Stomach (tissue), 7 donors: ENCODE measurements around a stretch of chr3.

DNA sequence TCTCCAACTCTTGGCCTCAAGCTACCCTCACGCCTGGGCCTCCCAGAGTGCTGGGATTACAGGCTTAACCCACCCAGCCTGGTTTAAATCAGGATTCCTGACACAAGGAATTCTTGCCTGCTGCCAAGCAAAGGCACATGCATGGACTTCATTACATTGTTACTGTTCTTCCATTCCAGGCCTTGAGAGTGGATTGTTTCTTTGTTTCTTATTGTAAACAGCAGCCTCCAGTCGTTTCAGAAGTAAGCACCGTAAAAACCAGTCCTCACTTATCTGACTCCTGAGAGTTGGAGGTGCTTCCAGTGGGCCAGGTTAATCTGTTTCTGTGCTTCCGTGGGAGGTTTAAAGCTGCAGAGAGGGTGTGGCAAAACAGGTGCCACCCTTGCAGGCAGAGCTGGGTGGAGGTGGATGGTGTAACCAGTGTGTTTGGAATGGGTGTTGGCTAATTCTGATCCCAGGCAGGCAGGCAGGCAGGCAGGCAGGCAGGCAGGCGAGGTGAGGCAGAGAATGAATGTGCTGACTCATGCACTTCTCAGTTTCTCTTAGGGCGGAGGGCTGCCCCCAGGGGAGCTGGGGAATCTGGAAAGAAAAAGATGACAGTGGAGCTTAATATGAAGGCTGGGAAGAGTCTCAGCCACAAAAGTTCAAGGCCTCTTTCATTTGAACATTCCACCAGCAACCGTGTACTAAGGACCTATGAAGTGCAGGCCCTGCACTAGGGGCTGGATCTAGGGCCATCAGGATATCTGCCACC is 37.0 kb upstream of the CDCP1 start:
- PRO-cap = bidirectional peak, plus-strand start at position 451 of the sequence, minus-strand start at position 314 of the sequence
- RAMPAGE, long total RNA, 5 experiments = no peak in any of the 5 experiments
- RRBS = no CpG with 5 or more reads among the region's 7 CpGs

- PRO-cap = no peak
- RAMPAGE, long total RNA, 5 experiments = no peak in any of the 5 experiments
- RRBS = no CpG with 5 or more reads among the region's 8 CpGs
Observed at GRCh38 chr3:45199879-45200530, 26.1 kb downstream of the TMEM158 start.

DNA sequence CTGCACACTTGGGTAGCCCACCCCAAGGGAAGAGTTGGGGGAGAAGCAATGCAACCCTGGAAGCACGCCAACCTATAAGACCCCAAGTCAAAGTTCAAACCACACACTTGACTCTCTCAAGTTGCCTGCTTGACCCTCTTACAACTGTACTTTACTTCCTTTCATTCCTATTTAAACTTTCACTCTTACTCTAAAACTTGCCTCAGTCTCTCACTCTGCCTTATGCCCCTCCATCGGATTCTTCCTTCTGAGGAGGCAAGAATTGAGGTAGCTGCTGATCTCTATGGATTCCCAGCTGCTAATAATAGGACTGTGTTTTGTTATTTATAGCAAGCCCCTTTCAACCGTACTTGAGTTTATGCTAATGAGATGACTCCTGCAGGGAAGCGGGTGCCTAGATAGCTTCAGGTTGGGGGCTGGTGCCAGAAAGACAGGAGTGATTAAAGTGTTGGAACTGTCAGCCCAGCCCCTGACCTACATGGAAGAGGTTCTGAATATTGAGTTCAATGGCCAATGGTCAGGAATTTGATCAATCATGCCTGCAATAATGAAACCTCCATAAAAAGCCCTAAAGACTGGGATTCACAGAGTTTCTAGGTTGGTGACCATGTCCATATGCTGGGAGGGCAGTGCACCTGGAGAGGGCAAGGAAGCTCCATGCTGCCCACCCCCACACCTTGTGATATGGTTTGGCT is 21.8 kb upstream of the LIMD1 start:
- PRO-cap = no peak
- RAMPAGE, long total RNA, 5 experiments = no peak in any of the 5 experiments
- RRBS = no CpG with 5 or more reads among the region's 4 CpGs

- PRO-cap = no peak
- RAMPAGE, long total RNA, 5 experiments = no peak in any of the 5 experiments
- RRBS = 2% methylated on average over 2 of the region's 21 CpGs
Observed at GRCh38 chr3:45688370-45688993, 714 bp upstream of the SACM1L start.

- PRO-cap = no peak
- RAMPAGE, long total RNA, 5 experiments = no peak in any of the 5 experiments
- RRBS = 39% methylated on average over 2 of the region's 3 CpGs
Observed at GRCh38 chr3:45800676-45800925, 4.3 kb upstream of the SLC6A20 start.

- PRO-cap = no peak
- RAMPAGE, long total RNA, 5 experiments = no peak in any of the 5 experiments
- RRBS = no CpG with 5 or more reads among the region's 5 CpGs
Observed at GRCh38 chr3:45869949-45870455, 16.3 kb upstream of the CCR9 start.

DNA sequence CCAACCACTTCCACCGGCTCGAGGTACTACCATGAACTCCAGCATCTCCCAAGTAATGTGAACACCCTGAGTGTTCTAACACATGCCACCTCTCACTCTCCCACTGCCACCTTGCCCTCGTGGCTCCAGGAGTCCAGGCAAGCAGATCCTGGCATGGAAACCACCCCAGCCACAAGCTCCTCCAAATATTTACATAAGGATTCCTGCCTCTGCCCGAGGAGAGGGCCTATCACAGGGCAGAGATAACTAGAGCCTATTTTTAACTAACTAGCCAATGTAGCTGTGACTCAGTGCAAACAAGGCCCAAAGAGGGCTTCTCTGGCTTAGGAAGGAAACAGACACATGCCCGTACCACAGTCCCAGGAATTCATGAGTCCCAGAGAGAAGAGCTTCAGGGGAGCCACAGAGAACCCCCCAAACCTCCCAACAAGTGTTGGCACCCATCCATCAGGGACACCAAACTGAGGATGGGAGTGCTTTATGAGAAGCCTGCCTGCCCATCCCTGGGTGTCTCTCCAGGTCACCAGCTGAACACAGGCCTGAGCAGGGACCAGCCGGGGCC is 9.3 kb downstream of the FYCO1 start:
- PRO-cap = no peak
- RAMPAGE, long total RNA, 5 experiments = no peak in any of the 5 experiments
- RRBS = no CpG with 5 or more reads among the region's 6 CpGs

- PRO-cap = no peak
- RAMPAGE, long total RNA, 5 experiments = no peak in any of the 5 experiments
- RRBS = no CpG with 5 or more reads among the region's 3 CpGs
Observed at GRCh38 chr3:46017594-46017917, 9.7 kb downstream of the XCR1 start.

DNA sequence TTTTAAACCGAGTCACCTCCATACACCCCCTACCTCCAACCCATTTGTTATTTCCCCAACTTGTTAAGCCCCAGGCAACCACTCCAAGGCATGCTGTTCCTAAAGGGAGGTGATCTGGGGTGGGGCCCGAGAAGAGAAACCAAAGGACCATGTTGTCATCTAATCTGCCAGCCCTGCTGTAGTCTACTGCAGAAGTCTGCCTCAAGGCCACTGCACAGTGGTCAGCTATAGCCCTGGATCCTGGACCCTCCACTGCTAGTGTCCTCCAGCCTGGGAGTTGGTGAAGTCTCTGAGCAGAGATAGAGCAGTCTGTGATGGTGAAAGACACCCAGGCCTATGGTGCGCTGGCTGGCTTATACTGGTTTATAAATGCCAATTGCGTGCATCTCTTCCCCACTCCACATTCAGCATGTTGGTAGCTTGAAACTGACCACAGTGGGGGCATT is 1.5 kb downstream of the CCR1 start:
- PRO-cap = no peak
- RAMPAGE, long total RNA, 5 experiments = no peak in any of the 5 experiments
- RRBS = no CpG with 5 or more reads among the region's 4 CpGs

DNA sequence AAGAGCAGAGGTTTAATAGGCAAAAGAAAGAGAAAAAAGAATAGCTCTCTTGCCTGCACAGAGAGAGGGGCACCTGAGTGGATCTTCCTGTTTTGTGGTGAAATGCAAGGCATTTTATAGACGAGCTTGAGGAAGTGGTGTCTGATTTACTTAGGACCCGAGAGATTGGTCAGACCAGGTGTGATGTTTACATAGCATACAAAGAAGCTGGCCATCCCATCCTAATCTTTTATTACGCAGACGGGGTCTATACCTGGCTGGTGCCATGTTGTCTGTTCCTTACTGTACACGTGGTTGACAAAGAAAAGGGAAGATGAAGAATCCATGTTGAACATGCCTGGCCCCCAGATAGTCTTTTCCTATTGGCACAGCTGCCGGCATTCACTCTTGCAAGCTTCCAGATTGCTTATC is 13.3 kb downstream of the CCR5 start:
- PRO-cap = unidirectional peak, minus-strand start at position 89 of the sequence
- RAMPAGE, long total RNA, 5 experiments = no peak in any of the 5 experiments
- RRBS = no CpG with 5 or more reads among the region's 6 CpGs

DNA sequence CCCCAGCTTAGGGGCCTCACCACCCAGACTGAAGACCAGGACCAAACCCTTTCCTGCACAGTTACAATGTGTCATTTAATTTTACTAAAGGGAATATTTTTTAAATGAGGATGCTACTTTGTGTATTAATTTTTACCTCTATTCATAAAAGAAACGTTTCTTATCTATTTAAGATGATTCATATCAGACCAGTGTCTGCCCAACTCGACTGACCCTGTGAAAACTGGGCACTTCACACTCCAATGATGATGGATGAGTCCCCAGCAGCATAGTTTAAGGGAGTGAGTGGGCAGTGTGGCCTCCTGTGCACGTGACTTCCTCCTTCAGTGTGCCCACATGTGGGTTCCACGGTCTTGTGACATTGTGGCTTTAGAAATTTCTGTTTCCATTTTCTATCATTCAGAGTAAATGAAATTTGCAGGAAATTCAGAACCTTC is 11.0 kb upstream of the CCRL2 start:
- PRO-cap = no peak
- RAMPAGE, long total RNA, 5 experiments = no peak in any of the 5 experiments
- RRBS = no CpG with 5 or more reads among the region's 4 CpGs

GRCh38 chr3:46484859-46485483 is 12.8 kb upstream of the RTP3 start:
- PRO-cap = bidirectional peak, plus-strand start at chr3:46485279, minus-strand start at chr3:46485096
- RAMPAGE, long total RNA, 5 experiments = start-site peak on the minus strand in 1 of 5 experiments, at chr3:46485086-46485223 at its widest, 35 reads per replicate
- RRBS = no CpG with 5 or more reads among the region's 10 CpGs

DNA sequence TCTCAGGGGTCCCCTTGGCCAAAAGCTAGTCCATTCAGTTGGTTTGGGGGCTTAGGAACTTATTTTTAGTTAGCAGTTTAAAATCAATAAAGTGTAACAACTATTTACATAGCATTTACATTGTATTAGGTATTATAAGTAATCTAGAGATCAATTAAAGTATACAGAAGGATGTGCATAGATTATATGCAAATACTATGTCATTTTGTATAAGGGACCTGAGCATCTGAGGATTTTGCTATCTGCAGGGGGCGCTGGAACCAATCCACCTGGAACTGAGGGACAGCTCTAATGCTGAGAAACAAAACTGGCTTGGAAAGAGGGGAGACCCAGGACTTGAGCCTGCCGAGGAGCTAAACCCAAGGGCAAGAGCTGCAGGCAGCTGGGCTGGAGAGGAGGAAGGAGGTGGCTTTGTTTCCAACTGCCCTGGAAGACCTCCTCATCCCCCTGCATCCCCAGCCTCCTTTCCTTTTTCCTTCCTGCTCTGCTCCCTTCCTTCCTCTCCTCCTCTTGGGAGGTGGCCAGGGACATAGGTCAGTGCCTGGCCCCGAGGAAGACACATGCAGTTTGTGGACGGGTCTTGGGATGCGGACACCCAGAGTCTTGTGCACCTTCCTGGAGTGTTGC is 985 bp upstream of the RTP3 start:
- PRO-cap = no peak
- RAMPAGE, long total RNA, 5 experiments = no peak in any of the 5 experiments
- RRBS = no CpG with 5 or more reads among the region's 5 CpGs

DNA sequence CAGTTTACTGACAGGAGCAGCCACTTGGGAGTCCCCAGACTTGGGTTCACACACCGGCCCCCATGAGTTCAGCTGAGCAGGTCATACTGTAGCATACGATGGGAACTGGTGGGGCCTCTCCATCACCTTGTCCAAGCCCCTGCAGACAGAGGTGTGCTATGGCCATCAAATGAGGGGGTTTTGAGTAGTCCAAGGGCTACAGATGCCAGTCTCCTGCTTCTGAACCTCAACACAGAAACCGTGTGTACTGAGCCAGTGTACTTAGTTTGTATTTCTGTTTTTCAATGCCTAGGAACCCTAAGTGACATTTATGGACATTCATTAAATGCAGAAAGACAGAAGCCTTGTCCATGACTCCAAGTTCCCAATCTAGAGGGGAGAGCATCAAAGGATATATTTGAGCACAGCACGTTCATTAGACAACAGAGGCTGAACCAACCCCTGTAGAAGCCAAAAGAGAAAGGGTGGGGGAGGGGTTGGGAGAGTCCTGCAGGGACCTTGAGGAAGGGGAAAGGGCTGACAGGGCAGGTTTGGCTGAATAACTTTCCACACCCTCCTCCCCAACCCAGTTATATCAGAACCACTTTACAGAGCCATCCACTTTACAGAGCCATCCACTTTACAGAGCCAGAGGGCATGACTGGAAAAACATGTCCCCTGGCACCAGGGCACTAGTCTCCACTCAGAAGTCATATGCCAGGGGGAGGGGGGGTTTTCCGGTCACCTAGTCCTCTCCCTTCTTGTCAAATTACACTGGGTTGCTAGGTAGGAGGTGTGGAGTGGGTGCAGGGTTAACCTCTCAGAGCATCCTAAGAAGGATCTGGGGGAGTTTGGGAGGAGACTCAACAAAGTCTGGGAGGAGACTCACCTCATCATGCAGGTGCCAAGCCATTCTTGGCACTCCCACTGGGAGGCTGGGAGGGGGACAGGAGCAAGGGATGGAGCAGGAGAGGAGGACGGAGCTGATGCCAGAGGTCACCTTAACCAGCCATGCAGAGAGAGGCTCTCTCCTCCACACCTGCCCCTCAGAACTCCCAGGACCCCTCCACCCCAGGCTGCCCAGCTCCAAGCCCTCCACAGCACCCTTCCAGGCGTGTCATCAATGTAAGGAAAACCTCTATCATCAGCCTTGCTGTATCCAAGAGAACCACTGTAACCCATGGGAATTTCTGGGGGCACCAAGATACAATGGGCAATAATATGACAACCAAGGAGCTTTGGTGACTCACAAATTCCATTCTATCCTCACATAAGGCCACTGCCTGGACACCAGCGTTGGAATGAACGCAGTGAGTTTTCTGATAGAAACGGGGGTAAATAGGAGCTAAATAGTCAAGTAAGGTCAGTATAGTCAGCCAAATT is 1.9 kb downstream of the LRRC2 start:
- PRO-cap = no peak
- RAMPAGE, long total RNA, 5 experiments = no peak in any of the 5 experiments
- RRBS = no CpG with 5 or more reads among the region's 10 CpGs

GRCh38 chr3:46612550-46612883 is 192 bp downstream of the FAM240A start:
- PRO-cap = no peak
- RAMPAGE, long total RNA, 5 experiments = no peak in any of the 5 experiments
- RRBS = no CpG with 5 or more reads among the region's 10 CpGs

GRCh38 chr3:46664831-46665398 is 28.6 kb downstream of the ALS2CL start:
- PRO-cap = no peak
- RAMPAGE, long total RNA, 5 experiments = no peak in any of the 5 experiments
- RRBS = no CpG with 5 or more reads among the region's 11 CpGs

GRCh38 chr3:46833605-46834393 is 29.4 kb downstream of the MYL3 start:
- PRO-cap = no peak
- RAMPAGE, long total RNA, 5 experiments = no peak in any of the 5 experiments
- RRBS = 91% methylated on average over 37 of the region's 50 CpGs

GRCh38 chr3:46852331-46852580 is 11.0 kb downstream of the MYL3 start:
- PRO-cap = no peak
- RAMPAGE, long total RNA, 5 experiments = no peak in any of the 5 experiments
- RRBS = no CpG with 5 or more reads among the region's 6 CpGs

DNA sequence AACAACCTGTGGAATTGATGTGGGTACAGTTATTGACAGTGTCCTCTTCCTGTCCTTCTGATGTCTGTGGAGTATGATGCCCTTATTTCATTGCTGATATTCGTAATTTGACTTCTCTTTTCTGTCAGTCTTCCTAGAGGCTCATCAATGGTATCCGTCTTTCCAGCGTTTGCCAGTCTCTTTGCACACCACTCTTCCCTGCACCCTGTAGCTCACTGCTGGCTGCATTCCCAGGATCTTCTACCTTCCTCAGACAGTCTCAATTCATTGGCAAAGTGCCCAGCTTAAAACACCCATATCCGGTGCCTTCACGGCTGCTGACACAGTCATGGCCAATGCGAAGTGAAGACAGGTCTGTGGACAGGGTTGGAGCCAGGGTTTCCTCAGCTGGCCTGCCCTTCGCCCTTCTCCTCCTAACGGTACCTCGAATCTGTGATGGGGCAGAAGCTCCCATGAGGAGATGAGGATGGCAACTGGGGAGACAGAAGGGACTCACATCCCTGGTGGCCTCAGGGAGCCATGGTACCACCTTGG is 36.1 kb downstream of the PTH1R start:
- PRO-cap = no peak
- RAMPAGE, long total RNA, 5 experiments = start-site peak on the minus strand in 2 of 5 experiments, centred at positions 288 to 291 of the sequence, 6 to 9 reads per replicate
- RRBS = no CpG with 5 or more reads among the region's 9 CpGs

DNA sequence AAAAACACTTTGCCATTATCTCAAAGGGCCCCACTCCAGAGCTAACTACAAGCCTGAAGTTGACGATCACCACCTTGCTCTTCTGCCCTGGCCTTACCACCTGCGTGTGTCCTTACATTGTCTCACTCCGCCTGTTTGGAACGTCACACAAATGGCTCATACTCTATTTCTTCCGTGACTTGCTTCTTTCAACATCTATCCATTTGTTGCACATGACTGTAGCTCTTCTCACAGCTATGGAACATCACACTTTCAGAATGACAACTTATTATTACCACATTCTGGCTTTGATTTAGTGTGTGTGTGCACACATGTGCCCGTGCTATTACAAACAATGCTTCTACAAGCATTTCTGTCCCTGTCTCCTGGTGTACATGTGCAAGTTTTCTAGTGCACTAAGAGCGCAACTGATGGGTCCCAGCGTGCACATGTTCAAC is 37.7 kb downstream of the PTH1R start:
- PRO-cap = no peak
- RAMPAGE, long total RNA, 5 experiments = no peak in any of the 5 experiments
- RRBS = no CpG with 5 or more reads among the region's 8 CpGs